Stomach (tissue), 7 donors: ENCODE results near the genes TTC17, ACCSL and ALX4.

GRCh38 chr11:41861645-41861952 is 402.1 kb upstream of the LRRC4C start:
- PRO-cap, result no peak
- RAMPAGE, long total RNA, 5 experiments, result no peak in any of the 5 experiments
- RRBS, result no CpG with 5 or more reads among the region's 2 CpGs

- PRO-cap, result no peak
- RAMPAGE, long total RNA, 5 experiments, result no peak in any of the 5 experiments
- RRBS, result no CpG with 5 or more reads among the region's 5 CpGs
These were observed 276.8 kb upstream of the API5 start for GRCh38 chr11:43034844-43035555.

DNA sequence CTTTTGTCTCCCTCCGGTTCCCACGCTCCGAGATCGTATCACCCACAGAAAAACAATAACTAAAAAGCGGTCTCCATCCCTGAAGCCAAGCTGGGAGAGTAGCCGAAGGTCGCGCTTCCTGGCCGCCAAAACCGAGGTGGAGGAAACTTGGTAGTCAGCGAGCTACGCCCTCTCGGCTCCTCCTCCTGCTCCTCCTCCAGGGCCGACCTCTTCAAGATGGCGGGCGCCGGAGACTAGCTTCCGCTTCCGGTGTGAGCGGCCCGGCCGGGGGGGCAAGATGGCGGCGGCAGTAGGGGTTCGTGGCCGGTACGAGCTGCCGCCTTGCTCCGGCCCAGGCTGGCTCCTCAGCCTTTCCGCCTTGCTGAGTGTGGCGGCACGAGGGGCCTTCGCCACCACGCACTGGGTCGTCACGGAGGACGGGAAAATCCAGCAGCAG is at the start of gene TTC17:
TSS of gene TTC17 (plus strand) at position 243 of the 436 bp plus-strand sequence.
- PRO-cap, result bidirectional peak, plus-strand start at position 289 of the sequence, minus-strand start at position 133 of the sequence
- RAMPAGE, long total RNA, 5 experiments, result start-site peak on the plus strand in 4 of 5 experiments, centred at positions 265 to 298 of the sequence, 68 to 1,884 reads per replicate
- RRBS, result 1% methylated on average over 7 of the region's 37 CpGs

DNA sequence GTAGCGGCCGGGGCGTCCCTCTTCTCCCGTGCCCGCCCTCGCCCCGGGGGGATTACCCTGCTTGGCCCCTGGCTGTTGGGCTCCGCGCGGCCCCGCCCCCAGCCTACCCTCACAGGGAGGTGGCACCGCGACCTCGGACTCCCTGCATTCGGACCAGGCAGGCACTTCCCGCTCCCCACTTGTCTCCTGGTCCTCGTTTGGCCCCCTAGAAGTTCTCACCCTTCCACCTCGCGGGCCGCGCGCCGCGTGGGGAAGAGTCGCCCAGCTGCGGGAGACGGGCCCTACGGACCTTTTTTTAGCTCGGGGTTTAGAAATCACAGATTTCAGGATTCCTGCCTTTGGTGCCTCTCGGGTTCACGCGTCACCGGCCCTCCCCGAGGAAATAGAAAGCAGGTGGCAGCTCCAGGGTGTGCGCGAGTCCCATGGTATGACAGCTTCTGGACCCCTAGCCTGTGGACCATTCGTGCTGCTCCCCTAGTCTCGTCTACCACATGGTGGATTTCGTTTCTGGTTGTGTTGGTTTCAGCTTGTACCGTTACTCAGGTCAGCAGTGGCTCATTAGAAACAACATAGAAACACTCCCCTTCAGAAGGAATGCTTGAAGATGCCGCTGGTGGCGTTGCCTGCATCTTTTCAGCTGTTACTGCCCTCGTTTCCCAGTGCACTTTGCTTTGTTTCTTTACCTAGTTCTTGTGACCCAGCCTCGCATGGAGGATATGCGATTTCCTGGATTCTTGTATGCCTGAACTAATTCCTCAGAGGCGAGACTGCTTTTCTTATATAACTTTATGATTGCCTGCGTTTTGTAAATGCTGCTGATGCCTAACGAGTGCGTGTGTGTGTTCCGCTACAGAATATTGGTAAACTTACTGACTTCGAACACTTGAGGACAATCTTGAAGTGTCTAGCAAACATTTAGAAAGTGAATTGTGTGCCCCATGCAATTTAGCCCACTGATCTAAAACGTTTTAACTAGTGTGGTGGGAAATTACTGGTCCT is 693 bp downstream of the TTC17 start:
- PRO-cap, result bidirectional peak, plus-strand start at position 147 of the sequence, minus-strand start at position 35 of the sequence; unidirectional peak, minus-strand start at position 486 of the sequence
- RAMPAGE, long total RNA, 5 experiments, result no peak in any of the 5 experiments
- RRBS, result 2% methylated on average over 7 of the region's 52 CpGs

GRCh38 chr11:43724234-43724934 is 43.8 kb downstream of the HSD17B12 start:
- PRO-cap, result no peak
- RAMPAGE, long total RNA, 5 experiments, result start-site peak on the plus strand in 1 of 5 experiments, at chr11:43724460-43724737 at its widest, 17 reads per replicate
- RRBS, result no CpG with 5 or more reads among the region's 5 CpGs

GRCh38 chr11:43834992-43835564 is 45.6 kb upstream of the ALKBH3 start:
- PRO-cap, result no peak
- RAMPAGE, long total RNA, 5 experiments, result no peak in any of the 5 experiments
- RRBS, result no CpG with 5 or more reads among the region's 8 CpGs

GRCh38 chr11:43904608-43905672 is 24.3 kb downstream of the ALKBH3 start:
- PRO-cap, result unidirectional peak, minus-strand start at chr11:43905288
- RAMPAGE, long total RNA, 5 experiments, result no peak in any of the 5 experiments
- RRBS, result no CpG with 5 or more reads among the region's 13 CpGs

DNA sequence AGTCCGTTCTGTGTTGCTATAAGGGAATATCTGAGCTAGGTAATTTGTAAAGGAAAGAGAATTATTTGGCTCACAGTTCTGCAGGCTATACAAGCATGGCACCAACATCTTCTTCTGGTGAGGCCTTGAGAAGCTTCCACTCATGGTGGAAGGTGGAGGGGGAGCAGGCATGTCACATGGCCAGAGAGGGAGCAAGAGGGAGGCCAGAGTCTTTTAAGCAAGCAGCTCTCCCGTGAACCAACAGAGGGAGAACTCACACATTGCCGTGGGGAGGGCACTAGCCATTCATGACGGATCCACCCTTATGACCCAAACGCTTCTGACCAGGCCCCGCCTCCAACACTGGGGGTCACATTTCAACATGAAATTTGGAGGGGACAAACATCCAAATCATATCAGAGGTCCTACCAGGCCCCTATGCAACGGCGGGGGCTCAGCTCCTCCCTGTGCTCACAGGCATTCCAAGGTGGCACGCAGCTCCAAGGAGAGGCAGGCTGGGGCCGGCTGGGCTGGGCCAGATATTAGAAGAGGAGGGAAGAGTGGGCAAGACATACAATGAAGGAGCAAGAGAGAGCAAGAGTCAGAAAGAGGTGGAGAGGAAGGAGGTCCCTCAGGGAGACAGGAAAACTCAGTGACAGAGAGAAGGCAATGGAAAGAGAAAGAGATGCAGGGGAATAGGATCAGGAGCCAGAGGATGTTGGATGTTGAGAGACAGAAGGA is 4.7 kb downstream of the C11orf96 start:
- PRO-cap, result no peak
- RAMPAGE, long total RNA, 5 experiments, result no peak in any of the 5 experiments
- RRBS, result no CpG with 5 or more reads among the region's 10 CpGs

GRCh38 chr11:44047766-44048156 is at the start of gene ACCSL:
ACCSL (plus strand) TSS chr11:44047981.
- PRO-cap, result no peak
- RAMPAGE, long total RNA, 5 experiments, result no peak in any of the 5 experiments
- RRBS, result 61% methylated on average over 3 of the region's 4 CpGs

GRCh38 chr11:44309975-44310763 is at the start of gene ALX4:
ALX4 (minus strand) TSS chr11:44310139.
- PRO-cap, result no peak
- RAMPAGE, long total RNA, 5 experiments, result no peak in any of the 5 experiments
- RRBS, result 29% methylated on average over 3 of the region's 42 CpGs

- PRO-cap, result no peak
- RAMPAGE, long total RNA, 5 experiments, result no peak in any of the 5 experiments
- RRBS, result 18% methylated on average over 10 of the region's 69 CpGs
These were observed 6.3 kb upstream of the ALX4 start for GRCh38 chr11:44316023-44316842.

DNA sequence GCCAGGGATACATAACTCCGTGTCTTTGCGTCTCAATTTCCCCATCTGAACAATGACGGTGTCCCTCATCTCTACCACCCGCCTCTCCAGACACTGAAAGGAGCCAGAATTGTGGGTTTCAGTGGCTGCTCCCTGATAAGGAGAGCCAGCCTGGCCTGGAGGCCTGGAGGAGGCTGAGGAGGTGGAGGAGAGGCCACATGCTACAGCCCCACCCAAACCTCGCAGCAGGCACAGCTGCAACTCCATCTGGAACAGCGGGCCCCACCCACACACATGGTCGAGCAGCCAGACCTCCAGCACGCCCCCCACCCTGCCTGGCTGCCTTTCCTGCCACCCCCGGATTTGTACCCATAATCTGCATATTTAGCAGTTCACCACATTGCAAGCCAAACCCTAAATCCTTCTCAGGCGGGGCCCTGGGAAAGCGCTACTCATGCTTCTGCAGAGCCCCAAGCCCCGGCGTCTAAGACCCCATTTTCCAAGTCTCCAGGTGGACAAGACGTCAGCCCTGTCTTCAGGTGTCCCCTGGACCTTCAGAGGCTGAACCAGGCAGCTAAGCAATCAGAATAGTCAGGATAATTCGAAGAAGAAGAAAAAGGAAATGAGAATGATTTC is 34.2 kb upstream of the CD82 start:
- PRO-cap, result no peak
- RAMPAGE, long total RNA, 5 experiments, result no peak in any of the 5 experiments
- RRBS, result 80% methylated on average over 3 of the region's 15 CpGs

DNA sequence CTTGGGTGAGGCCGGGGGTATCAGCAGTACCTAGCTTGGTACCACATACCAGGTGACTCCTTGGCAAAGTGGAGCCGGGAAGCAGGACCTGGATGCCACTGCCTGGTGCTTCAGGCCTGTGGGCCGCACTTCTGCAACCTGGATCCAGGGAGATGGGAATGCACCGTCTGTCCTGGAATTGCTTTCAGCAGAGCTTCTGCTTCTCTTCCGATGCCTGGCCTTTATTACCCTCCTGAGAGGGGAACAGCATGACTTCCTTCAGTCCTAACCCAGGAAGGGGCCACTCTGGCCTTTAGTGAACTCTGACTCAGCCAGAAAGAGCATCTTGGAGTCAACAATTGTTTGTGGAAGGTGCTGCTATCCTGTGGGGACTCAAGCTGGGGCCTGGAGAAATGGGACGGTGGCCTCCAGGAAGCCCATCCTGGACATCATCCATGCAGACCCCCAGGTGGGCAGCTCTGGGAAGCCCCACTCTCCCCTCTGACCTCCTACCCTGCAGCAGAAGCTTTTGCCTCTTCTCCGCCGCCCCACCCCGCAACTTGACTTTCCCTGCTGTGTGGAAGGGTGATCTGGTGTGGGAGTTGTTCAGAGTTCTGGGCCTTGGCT is 5.1 kb downstream of the CD82 start:
- PRO-cap, result no peak
- RAMPAGE, long total RNA, 5 experiments, result no peak in any of the 5 experiments
- RRBS, result 80% methylated on average over 2 of the region's 9 CpGs

DNA sequence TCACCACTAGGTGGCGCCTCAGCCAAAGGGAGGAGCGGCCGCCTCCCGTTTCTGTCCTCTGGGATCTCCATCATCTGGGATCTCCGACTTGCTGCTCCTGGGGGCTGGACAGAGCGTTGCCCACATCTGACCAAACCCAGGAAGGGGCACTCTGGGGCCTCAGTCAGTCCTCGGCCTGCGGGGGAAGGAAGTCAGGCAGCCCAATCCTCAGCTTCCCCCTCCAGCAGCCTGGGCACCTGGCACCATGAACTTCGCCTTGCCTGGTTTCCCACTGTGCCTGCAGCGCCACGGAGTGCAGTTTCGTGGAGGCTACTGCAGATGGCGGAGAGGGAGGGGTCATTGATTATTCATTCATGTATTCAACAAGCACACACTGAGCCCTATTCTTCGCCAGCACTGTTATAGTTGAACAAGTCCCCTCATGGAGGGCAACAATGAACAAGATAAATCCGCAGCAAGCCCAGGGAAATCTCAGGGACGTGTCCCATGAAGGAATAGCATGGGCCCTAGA is 23.4 kb downstream of the TP53I11 start:
- PRO-cap, result no peak
- RAMPAGE, long total RNA, 5 experiments, result no peak in any of the 5 experiments
- RRBS, result no CpG with 5 or more reads among the region's 16 CpGs

GRCh38 chr11:44932146-44933120 is 18.2 kb downstream of the TP53I11 start:
- PRO-cap, result no peak
- RAMPAGE, long total RNA, 5 experiments, result start-site peak on the minus strand in 4 of 5 experiments, at chr11:44932591-44932979 at its widest, 9 to 27 reads per replicate
- RRBS, result no CpG with 5 or more reads among the region's 24 CpGs

DNA sequence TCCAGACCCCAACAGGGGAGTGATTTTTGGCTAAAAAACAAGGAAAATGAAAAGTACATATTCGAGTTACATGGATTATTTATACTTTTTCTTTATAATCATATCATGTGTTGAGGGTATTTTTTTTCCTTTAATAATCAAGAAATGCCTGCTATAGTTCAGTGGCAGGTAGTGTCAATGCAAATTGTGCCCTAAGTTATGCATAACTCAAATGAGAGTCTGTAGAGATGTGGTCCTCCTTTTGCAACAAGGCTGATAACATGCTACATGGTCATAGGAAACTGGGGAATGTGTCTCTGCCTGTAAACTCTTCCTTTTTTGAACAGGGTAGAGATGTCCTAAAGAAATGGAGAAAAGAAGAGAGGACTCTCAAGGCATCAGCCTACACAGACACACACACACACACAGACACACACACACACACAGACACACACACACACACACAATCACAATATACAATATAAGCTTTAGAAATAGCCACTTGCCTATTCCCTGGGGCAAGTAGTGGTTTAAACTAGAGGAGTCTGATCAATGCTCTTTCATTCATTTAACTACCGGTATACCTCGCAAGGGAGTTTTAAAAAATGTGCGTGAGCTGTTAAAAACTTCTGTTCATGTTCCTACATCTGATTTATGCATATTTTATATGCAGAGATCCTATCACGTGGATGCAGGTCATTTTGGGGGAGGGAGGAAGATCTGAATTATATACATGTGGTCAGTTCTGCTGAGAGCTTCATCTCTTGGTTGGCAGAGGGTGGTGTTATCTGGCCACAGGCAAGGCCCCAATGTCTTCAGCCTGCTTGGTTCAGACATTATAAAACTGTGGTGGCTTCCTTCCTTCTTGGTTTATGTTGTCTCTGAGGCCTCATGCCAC is 56.8 kb downstream of the SYT13 start:
- PRO-cap, result no peak
- RAMPAGE, long total RNA, 5 experiments, result start-site peak on the plus strand in 1 of 5 experiments, centred at position 502 of the sequence, 7 reads per replicate
- RRBS, result no CpG with 5 or more reads among the region's 5 CpGs

DNA sequence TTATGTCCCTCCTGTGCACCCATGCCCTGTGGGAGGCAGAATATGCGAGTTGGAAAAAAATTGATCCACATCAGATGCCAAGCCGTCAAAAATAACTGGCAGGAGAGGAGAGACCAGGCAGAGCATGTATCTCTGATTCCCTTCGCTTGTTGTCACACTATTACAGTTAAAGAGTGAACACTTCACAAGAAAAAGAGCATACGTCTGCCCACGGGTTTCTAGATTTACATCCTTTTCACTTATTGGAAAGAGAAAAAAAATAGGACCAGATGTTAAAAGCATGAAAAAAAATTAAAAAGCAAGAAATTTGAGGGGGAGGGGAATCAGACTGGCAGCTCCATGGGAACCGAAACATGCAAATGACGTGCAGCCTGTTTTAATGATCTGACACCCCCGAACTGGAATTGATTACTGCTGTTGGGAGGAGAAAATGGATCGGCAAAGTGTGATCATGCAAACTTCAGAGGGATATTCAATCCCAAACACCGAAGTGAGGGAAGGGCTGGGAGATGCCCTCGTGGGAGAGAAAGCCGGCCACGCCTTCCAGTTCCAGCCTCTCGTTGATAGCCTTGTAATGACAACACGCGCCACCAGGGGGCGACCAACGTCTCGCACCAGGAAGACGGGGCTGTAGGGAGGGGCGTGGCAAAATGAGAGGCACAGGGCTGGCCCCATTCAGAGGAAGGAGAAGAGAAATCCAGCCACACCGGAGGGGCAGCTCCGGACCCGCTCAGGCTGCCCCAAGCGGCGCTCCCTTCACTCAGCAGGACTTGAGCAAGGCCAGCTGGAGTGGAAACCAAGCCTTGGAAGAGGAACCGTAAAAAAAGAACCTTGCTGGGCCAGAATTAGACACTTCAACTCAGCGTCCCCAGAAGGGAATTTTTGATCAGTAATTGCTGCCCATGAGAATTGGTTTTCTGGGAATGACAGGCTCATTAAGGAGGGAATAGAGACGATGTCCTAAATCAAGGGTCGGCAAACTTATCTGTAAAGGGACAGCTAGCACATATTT is 53.8 kb upstream of the SYT13 start:
- PRO-cap, result no peak
- RAMPAGE, long total RNA, 5 experiments, result no peak in any of the 5 experiments
- RRBS, result no CpG with 5 or more reads among the region's 30 CpGs

DNA sequence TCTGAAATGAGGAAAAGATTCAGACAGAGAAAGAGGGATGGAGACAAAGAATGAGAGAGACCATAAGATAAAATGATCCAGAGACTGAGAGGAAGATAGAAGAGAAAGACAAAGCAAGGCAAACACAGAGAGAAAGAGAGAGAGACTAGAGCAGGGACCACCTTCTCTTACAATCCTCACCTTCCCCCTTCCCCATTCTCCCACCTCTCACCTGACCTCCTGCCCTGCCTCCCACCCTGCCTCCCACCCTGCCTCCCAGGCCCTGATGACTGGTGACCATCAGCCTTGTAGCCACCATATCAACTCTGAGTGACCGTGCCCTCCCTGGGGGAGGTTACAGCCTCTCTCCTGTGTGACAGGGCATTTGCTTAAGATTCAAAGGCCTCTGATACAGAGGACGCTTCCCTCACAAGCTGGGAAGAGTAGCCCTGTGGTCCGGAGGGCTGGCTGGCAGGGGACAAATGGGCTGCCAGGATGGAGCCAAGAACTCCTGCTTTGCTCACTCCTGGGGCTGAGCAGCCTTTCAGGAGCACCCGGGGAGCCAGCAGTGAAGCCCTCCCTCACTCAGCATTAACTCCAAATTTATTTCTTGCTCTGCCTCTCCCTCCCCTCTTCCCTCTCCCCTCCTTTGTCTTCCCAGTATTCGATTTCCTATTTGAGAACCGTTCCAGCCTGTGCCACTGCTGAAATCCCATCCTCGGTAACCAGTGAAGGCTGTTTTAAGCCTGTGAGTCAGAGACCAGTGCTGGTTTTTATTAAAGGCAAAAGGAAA is 125.2 kb upstream of the SYT13 start:
- PRO-cap, result no peak
- RAMPAGE, long total RNA, 5 experiments, result no peak in any of the 5 experiments
- RRBS, result 20% methylated on average over 2 of the region's 7 CpGs

DNA sequence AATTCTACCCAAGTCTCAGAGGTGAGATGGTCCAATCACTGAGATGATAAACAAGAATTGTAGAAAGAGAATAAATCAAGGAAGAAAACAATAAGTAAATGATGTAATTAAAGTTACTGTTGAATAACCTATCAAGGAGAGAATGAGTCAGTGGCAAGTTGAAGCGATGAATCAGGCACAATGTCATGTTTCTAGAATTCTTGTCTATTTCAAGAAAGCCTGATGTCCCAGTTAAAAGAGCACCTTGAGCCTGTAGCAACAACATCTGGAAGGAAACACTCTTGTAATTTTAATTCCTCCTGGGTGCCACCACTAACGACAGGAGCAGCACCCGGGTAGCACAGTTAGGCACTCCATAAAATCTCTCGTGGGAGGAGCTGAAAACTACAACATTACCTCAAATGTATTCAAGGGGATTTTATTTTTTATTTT is 67.9 kb upstream of the SLC35C1 start:
- PRO-cap, result no peak
- RAMPAGE, long total RNA, 5 experiments, result no peak in any of the 5 experiments
- RRBS, result no CpG with 5 or more reads among the region's 4 CpGs

DNA sequence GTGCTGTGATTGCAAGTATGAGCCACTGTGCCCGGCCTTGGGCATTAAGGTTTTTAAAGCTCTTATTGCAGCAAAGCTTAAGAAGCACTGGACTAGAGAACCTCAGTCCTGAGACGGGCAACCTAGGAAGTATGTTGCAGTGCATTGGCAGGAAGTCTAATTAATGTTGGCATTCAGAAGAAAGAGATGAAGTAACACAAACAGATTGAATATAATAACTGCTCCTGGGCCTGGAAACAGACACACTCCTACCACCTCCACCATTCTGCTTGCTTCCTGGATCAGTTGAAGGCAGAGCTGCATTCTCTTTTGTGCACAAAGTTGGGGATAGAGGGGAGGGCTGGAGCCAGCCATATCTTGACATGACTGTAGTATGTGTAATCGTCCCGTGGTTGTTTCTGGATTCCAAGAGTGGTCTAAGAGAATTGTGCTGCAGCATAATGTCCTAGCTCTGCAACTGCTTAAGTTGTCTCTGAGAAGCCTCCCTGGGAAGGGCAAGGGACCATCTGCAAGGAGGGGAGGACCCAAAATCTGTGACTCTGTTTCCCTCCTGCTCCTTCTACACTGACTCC is 3.1 kb downstream of the CRY2 start:
- PRO-cap, result no peak
- RAMPAGE, long total RNA, 5 experiments, result no peak in any of the 5 experiments
- RRBS, result no CpG with 5 or more reads among the region's 4 CpGs